Measurements from ENCODE around the genes TRPM4 and PRR12.

GRCh38 chr19:49129758-49130144 is 10.4 kb downstream of the PPFIA3 start:
- PRO-cap, 3 experiments, result no peak in any of the 3 experiments
- RRBS, result no CpG with 5 or more reads among the region's 12 CpGs

DNA sequence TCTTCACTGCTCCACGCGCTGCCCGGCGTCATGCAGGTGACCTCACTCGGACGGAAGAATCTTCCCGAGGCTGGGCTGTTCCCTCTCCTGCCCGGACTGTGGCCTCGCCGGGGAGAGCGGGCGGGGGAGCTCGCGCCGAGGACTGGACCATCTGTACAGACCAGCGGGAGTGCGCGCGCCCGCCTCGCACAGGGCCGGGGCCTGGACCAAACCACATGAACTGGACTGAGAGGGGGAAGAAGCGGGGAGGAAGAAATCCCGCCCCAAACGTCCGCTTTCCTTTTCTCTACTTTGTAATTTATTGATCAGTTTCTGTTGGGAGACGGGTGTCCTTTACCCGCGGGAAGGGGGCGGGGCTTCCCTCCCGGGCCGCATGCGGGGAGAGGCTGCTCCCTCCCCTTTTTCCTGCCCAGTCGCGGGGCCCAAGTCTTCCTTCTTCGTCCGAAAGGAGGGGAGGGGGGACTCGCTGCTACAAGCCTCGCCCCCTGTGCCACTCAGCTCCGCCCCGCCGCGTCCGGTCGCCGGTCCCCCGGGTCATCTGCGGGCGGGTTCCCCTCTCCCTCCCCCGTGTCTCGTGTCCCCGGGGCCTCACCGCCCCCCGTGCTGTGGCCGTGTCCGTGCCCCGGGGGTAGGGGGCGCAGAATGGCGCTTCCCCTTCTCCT is 4.9 kb downstream of the HRC start:
- PRO-cap, 3 experiments, result peak in 3 of 3 experiments; most common plus-strand start position 114 of the sequence (in 2); most common minus-strand start position 98 of the sequence (in 3)
- RRBS, result 2% methylated on average over 34 of the region's 59 CpGs

DNA sequence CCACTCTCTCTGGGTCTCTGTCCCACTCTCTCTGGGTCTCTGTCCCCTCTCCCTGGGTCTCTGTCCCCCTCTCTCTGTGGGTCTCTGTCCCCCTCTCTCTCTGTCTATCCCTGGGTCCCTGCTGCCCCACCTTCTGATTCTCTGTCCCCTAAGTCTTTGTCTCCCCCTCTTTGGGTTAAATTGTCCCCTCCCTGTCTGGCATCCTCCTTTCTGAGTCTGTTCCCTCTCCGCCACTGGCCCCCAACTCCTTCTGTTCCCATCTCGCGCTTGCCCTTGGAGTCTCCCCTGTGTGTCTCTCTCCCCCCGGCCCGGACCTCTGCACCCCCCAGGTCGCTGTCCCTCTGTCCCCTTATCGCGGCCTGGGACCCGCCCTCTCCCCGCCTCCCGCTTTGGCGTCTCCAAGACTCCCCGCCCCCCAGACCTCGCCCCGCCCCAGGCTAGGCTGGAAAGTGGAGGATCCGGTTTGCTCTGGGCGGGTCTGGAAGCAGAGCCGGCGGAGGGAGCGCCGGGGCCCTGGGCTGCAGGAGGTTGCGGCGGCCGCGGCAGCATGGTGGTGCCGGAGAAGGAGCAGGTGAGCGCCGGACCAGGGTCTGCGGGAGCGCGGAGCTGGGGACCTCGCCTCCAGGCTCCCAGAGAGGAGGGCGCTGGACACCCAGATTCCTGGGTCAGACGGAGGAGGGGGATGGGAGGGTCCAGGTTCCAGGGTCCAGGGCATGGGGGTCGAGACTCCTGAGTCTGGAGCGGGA is at the start of gene TRPM4:
Gene TRPM4 (plus strand): TSS at position 473 of the 746 bp plus-strand sequence.
- PRO-cap, 3 experiments, result peak in 3 of 3 experiments; most common plus-strand start position 487 of the sequence (in 3); most common minus-strand start position 361 of the sequence (in 3)
- RRBS, result 2% methylated on average over 6 of the region's 36 CpGs

DNA sequence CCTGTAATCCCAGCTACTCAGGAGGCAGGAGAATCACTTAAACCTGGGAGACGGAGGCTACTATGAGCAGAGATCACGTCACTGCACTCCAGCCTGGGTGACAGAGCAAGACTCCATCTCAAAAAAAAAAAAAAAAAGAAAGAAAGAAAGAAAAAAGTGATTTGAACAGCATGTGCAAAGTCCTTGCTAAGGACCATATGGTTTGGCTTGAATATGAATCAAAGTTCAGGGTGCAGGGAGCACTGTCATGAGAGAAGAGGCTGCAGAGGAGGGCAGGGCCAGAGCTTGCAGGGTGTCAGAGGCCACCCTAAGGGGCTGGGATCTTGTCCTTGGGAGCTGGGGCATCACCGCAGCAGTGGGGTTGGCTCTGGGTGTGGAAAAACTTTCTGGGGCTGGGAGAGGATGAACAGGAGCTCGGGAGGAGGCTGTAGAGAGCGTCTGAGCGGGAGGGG is 2.8 kb downstream of the TRPM4 start:
- PRO-cap, 3 experiments, result no peak in any of the 3 experiments
- RRBS, result no CpG with 5 or more reads among the region's 6 CpGs

- PRO-cap, 3 experiments, result no peak in any of the 3 experiments
- RRBS, result 78% methylated on average over 5 of the region's 38 CpGs
These were observed 8.4 kb downstream of the TRPM4 start for GRCh38 chr19:49165770-49166521.

- PRO-cap, 3 experiments, result no peak in any of the 3 experiments
- RRBS, result no CpG with 5 or more reads among the region's 14 CpGs
These were observed 67.9 kb downstream of the TRPM4 start for GRCh38 chr19:49225472-49225934.

DNA sequence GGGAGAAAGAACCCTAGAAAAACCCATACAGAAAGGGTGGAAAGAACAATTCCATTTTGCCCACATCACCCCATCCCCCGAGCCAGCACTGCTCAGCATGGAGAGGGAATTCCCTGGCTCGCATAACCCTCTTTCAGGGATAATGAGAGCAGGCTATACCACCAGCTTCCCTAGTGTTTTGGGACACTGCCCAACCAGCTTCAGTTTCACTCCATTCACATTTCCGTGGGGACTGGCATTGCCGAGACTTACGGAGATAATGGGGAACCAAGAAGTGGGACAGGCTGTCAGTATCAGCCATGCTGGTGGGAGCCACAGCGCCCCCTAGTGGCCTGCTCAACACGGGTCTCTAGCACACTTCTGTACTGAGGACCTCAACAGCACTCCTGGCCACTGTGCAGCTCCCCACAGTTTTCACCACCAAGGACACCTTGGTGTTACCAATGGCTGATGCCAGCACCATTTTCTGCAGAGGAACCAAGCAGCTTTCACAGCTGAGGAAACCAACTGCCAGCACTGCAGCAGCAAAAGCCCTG is 23.8 kb downstream of the SLC6A16 start:
- PRO-cap, 3 experiments, result no peak in any of the 3 experiments
- RRBS, result no CpG with 5 or more reads among the region's 7 CpGs

- PRO-cap, 3 experiments, result peak in 1 of 3 experiments; most common minus-strand start chr19:49443504 (in 1)
- RRBS, result no CpG with 5 or more reads among the region's 47 CpGs
These were observed 2.2 kb upstream of the SLC17A7 start for GRCh38 chr19:49443368-49444170.

DNA sequence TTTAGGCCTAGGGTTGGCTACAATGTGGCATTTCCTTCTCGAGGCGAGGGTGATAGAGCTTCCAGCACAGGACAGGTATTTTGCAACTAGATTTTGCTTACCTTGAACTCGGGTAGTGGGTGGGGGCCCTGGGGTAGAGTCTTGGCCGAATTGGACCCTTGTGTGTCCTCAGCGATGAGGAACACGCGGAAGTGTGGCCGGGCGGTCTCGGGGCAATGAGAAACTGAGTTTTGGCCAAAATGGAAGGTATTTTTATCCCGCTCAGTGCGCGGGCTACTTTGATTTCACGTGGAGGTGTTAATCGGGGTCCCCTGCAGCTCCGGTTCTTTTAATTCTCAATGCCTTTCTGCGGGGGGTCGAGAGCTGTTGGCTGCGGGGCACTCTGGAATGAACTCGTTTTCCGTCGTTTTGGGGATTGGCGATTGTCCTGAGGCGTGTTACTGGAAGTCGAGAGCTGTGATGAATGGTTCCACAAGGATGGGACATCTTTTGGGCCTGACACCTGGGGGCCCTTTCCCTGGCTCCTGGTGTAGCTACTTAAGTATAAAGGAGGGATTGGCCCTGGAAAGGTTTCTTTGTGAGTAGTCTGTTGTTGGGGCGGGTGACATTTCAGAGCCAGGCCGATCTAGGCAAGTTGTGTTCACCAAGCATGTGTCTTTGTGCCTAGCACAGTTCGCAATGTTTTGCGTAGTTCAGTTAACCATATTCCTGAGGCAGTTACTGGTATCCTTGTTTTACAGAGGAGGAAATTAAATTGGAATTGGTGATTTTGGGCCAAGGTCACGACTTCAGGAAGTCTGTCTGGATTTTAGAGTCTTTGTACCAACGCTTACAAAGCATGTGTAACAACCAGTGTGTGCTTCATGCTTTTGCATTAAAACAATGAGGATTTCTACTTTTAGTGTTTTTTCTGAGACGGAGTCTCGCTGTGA is 670 bp downstream of the RPL13A start:
- PRO-cap, 3 experiments, result no peak in any of the 3 experiments
- RRBS, result 0% methylated on average over 6 of the region's 33 CpGs

DNA sequence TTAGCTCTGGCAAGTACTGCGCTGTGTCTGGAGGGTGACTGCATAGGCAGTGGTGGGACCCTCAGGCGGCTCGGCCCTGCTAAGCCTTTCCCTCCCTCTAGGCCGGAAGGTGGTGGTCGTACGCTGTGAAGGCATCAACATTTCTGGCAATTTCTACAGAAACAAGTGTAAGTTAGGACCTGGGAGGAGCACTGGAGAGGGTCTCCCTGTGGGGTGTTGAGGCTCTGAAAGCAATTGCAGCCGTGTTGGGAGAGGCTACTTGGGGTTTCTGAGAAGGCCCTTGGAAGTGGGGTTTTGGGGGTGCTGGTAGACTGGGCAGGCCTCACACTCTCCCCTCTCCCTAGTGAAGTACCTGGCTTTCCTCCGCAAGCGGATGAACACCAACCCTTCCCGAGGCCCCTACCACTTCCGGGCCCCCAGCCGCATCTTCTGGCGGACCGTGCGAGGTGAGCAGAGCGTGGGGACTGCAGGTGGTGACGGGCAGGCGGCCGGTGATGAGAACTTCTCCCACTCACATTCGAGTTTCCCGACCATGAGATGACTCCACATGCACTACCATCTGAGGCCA is 2.8 kb downstream of the RPL13A start:
- PRO-cap, 3 experiments, result peak in 1 of 3 experiments; most common plus-strand start position 487 of the sequence (in 1)
- RRBS, result 50% methylated on average over 4 of the region's 21 CpGs

DNA sequence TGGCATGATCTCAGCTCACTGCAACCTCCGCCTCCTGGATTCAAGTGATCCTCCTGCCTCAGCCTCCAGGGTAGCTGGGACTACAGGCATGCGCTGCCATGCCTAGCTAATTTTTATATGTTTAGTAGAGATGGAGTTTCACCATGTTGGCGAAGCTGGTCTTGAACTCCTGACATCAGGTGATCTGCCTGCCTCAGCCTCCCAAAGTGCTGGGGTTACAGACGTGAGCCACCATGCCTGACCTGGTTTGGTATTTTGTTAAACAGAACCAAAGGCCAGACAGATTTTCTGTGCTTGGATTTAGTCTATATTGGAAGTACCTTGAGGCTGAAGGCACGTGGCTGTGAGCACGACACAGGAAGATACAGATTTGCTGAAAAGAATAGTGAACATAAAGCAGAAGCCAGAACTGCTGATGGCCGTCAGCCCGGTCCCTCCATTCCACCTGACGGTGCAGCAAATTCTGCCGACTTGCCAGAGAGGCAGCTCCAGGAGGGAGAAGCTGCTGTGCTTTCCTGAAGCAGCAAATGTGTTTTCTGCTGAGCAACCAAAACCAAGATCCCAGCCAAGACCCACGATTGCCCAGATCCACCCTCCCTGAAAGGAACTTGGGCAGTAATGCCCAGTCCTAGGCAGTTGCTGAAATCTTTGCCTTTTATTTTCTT is 7.3 kb upstream of the RCN3 start:
- PRO-cap, 3 experiments, result no peak in any of the 3 experiments
- RRBS, result no CpG with 5 or more reads among the region's 11 CpGs

DNA sequence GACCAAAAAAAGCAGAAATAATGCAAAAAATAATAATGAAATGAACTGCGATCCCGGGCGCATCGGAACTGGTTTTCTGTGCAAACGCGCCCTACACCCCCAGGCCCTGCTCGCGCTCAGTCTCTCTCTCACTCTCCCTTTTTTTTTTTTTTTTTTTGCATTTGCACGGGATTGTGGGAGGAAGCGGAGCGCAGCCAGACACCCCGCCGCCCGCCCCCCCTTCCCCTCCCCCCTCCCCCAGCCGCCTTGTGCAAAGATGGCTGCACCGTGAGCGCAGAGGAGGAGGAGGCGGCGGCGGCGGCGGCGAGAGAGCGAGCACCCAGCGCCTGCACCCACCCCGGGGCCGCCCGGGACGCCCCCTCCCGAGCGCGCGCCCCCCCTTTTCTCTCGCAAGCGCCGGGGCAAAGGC is at the start of gene PRR12:
Gene PRR12 (plus strand): TSS at position 229 of the 409 bp plus-strand sequence.
- PRO-cap, 3 experiments, result peak in 3 of 3 experiments; most common plus-strand start position 276 of the sequence (in 3); most common minus-strand start position 76 of the sequence (in 1)
- RRBS, result 2% methylated on average over 9 of the region's 36 CpGs

DNA sequence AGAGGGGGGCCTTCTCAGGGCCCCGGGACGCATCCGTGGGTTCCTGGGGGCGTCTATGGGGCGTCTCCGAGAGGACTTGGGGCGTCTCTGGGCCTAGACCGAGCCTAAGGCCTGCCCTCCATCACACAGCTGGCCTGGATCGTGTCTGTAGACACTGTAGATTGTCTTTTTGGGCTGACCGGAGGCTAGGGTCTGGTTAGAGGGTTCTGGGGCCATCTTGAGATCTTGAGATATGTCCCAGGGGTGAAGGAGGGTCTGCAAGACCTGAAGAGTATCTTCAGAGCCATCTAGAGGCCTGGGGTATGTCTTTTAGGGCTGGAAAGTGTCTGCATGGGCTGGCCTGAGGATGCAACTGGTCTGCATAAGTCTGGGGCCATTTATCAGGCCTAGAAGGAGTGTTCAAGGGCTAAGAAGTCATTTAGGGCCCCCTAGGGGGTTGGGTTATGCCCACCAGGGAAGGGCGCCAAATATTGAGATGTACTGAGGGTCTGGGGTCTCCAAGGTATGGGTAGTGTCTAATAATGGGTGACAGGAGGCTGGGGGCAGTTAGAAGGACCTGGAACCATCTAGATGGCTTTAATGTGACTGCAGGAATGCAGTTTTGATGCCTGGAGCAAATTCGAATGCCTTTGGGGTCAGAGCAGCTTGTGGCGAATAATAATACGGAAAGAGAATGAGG is 537 bp downstream of the SCAF1 start:
- PRO-cap, 3 experiments, result no peak in any of the 3 experiments
- RRBS, result 4% methylated on average over 1 of the region's 14 CpGs

- PRO-cap, 3 experiments, result no peak in any of the 3 experiments
- RRBS, result 10% methylated on average over 5 of the region's 25 CpGs
These were observed 4.9 kb upstream of the PRMT1 start for GRCh38 chr19:49672001-49672713.

DNA sequence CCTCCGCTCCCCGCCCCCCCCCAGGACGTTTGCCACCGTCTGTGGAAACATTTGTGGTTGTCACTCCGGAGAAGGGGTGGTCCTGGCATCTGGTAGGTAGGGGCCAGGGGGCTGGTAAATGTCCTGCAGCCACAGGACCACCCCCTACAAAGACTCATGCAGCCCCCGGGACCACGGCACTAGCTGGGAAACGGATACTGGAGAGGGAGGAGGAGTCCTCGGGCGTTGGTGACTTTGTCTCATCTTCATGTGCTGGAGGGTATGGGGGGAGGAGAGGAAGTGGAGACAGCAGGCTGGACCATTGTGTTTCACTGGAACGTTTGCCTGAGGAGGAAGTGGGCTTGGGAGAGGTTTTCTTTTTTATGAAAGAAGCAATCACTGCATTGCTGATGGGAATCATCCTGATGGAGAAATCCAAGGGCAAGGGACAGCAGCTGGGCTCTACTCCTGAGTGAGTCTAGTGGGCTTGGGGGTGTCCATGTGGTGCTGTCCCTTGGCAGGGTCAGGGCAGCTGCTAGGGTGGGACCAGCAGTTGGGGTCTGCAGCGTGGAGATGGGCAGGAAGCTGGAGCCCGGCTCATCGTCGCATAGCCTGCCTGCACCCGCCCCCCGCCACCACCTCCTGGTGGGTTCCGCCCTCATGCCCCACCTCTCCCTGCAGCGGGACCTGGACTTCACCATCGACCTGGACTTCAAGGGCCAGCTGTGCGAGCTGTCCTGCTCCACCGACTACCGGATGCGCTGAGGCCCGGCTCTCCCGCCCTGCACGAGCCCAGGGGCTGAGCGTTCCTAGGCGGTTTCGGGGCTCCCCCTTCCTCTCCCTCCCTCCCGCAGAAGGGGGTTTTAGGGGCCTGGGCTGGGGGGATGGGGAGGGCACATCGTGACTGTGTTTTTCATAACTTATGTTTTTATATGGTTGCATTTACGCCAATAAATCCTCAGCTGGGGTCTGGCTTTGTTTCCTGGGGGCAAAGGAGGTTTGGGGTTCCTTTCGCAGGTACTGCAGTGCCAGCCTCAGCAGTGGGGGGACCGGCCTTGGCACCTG is 1.6 kb upstream of the ADM5 start:
- PRO-cap, 3 experiments, result no peak in any of the 3 experiments
- RRBS, result 27% methylated on average over 2 of the region's 35 CpGs

DNA sequence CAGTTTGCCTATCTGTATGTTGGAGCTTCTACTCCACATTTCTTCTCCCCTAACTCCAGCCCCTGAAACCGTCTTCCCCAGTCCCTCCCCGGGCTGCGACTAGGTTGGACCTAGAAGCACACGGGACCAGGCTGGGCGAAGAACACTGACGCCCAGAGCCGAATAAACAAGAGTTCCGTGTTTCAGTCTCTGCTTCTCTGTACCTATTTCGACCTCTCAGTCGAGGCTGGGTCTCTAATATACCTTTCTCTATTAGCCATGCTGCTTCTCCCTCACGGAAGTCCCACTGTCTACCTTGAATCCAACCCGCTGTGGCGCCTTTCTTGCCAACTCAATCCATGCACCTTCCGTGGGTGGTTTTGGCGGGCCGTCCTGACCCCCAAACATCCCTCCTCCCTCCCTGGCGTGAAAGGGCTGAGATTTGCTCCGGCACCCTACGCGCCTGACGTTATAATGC is 497 bp upstream of the CPT1C start:
- PRO-cap, 3 experiments, result no peak in any of the 3 experiments
- RRBS, result 3% methylated on average over 4 of the region's 21 CpGs

DNA sequence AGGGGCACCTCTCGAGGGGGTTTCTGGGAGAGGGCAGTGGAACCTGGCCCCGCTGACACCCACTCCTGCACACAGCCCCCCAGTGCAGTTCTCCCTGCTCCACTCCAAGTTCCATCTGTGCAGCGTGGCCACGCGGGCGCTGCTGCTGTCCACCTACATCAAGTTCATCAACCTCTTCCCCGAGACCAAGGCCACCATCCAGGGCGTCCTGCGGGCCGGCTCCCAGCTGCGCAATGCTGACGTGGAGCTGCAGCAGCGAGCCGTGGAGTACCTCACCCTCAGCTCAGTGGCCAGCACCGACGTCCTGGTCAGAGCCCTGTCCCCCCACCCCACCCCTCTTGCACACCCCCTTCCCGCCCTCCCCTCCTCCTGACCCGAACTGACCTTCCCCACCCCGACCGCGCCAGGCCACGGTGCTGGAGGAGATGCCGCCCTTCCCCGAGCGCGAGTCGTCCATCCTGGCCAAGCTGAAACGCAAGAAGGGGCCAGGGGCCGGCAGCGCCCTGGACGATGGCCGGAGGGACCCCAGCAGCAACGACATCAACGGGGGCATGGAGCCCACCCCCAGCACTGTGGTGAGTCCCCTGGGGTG is 11.7 kb downstream of the FUZ start:
- PRO-cap, 3 experiments, result no peak in any of the 3 experiments
- RRBS, result 4% methylated on average over 3 of the region's 34 CpGs

DNA sequence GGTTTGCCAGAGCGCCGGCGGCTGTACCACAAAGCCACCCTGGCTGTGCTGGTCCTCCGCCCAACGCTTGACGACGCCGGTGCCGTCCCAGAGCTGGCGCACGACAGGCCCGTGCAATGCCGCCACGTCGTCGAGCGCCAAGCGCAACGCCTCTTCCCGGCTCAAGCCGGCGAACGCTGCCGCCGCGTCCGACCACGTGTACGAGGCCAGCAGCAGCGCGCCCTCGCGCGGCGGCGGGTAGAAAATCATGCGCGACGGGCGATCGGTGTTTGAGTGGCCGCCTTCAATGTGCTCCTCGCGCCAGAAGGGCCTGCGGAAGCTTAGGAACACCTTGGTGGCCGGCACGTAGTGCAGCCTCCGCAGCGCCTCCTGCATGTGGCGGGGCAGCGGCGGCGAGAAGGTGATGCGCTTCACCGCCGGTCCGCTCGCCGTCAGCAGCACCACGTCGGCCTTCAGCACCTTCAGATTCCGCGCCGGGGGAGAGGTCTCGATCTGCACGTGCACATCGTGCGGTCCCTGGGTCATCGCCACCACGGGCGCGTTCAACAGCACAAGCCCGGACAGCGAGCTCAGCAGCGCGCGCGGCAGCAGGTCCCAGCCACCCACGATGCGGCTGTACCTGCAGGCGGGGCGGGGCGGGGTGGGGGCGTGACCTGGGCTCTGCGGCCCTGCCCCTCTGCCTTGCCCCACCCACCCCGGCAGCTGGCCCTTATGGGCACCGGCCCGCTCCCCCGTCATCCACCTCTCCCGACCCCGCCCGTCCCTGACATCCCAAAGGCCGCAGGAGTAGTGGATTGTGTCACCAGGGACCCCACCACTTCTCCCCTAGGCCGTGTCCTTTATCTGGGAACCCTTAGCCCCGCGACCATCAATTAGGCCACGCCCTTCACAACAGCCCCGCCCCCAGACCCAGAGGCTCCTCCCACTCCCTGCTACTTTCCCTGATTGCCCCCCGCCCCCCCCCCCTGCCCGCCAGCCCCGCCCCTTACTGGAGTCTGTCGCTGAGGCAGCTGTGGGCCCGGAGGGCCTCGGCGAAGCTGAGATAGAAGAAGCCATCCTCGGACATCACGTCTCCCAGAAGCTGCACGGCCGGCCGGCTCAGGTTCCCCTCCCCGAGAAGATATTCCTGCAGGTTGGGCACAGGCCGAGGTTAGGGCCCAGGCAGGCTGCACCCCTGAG is 6.3 kb downstream of the IL4I1 start:
- PRO-cap, 3 experiments, result no peak in any of the 3 experiments
- RRBS, result 7% methylated on average over 52 of the region's 112 CpGs

GRCh38 chr19:49928567-49928997 is 423 bp upstream of the ATF5 start:
- PRO-cap, 3 experiments, result no peak in any of the 3 experiments
- RRBS, result 0% methylated on average over 1 of the region's 7 CpGs

DNA sequence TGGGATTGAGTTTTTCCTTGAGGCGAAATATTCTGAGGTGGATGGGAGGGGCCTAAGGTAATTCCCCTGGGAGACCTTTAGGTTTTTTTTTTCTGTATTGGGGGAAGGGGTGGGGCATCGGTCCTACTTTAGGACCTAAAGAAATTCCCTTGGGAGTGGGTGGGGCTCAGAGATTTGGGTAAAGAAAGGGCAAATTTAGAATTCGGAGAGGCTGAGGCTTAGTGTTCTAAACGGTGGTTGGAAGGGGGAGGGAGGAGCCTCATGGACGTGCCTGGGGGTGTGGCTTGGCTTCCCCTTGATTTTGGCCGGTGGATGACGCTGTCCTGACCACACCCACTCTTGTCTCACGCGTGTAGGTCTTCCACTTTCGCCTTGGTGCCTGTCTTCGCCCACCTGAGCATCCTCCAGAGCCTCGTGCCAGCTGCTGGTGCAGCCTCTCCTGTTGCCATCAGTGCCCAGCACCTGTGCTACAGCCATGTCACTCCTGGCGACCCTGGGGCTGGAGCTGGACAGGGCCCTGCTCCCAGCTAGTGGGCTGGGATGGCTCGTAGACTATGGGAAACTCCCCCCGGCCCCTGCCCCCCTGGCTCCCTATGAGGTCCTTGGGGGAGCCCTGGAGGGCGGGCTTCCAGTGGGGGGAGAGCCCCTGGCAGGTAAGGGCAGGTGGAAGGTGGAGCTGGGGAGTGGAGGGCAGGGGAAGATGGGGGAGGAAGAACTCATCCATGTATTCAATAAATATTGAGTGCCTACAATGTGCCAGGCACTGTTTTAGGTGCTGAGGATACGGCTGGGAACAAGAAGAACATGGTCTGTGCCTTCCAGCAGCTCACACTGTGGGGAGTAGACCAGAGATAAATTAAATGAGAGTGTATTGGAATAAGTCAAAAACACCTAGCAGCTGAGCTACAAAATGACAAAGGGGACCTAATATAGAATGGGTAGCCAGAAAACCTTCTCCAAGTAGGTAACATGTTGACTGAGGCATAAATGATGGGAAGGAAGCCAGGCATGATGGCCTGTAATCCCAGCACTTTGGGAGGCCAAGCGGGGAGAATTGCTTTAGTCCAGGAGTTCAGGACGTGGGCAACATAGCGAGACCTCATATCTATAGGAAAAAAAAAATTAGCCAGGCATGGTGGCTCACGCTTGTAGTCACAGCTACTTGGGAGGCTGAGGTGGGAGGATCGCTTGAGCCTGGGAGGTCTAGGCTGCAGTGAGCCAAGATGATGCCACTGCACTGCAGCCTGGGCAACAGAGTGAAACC is 1.5 kb upstream of the NUP62 start:
- PRO-cap, 3 experiments, result no peak in any of the 3 experiments
- RRBS, result no CpG with 5 or more reads among the region's 22 CpGs